Foreskin keratinocyte (primary cell): ENCODE results near the genes RNF123, IP6K1, MON1A, RBM5, TUSC2 and MANF.

GRCh38 chr3:49689050-49690224, at the start of gene RNF123:
Gene RNF123, plus strand, starts transcription at chr3:49689557.
- RAMPAGE, total RNA = start-site peak on the plus strand at chr3:49689510-49689593, 40 and 67 reads in 2 replicates

- RAMPAGE, total RNA = start-site peak on the minus strand at chr3:49786503-49786554, 72 and 81 reads in 2 replicates
These were observed at the start of gene IP6K1 for GRCh38 chr3:49785755-49786618. Gene IP6K1, minus strand, starts transcription at chr3:49786542.

GRCh38 chr3:49802623-49802777, 561 bp upstream of the INKA1 start:
- RAMPAGE, total RNA = no peak

- RAMPAGE, total RNA = no peak
These were observed 4.4 kb downstream of the INKA1 start for GRCh38 chr3:49807257-49808150.

- RAMPAGE, total RNA = no peak
These were observed at the start of gene MON1A for GRCh38 chr3:49929210-49930413. Gene MON1A, minus strand, starts transcription at chr3:49929811.

DNA sequence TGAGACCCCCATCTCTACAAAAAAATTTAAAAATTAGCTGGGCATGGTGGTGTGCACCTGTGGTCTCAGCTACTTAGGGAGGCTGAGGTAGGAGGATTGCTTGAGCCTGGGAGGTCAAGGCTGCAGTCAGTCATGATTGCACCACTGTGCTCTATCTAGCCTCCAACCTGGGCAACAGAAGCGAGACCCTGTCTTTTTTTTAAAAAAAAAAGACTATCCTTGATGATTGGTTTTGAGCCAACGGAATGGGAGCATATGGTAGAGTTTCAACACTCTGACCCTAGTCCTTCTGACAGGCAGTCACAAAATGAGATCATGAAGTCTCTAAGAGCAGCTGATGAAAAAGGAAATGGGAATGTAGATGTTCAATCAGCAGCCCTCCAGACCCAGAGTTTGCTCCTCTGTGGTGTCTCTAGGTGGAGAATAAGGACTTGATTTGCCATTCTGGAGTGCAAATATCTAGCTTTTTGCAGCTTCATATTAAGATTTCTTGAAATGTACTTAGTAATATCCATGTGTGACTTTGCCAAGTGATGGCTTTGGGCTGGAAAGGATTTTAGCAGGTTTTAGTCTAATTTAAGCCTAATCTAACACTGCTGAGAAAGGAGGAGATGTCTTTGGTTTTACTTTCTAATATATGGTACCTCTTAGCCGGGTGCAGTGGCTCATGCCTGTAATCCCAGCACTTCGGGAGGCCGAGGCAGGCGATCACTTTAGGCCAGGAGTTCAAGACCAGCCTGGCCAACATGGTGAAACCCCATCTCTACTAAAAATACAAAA, 46.0 kb upstream of the RBM5 start:
- RAMPAGE, total RNA = no peak

DNA sequence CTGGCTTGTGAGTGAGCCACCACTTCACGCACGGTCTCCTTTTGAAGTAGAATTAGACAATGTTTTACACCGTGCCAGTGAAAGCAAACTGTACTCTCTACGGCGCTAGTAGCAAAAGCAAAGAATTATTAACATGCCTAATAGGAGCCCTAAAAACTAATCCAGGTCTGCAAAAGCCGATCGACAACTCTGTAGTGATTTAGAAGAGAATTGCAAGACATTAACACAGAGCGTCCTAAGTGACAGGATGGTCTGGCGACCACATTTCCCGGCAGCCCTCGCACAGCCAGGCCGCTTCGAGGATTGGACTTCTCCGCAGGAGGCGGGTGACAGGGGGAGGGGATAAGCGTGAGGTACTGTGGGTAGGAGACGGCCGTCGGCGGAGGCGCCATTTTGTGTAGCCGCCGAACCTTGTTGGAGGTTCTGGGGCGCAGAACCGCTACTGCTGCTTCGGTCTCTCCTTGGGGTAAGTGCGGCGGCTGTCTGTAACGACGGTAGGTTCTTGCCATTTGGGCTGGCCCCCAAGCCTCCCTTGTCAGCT, at the start of gene RBM5:
TSS of gene RBM5 (plus strand) at position 356 of the 541 bp plus-strand sequence.
- RAMPAGE, total RNA = start-site peak on the plus strand centred at position 370 of the sequence, 25 bp wide, 630 and 537 reads in 2 replicates

DNA sequence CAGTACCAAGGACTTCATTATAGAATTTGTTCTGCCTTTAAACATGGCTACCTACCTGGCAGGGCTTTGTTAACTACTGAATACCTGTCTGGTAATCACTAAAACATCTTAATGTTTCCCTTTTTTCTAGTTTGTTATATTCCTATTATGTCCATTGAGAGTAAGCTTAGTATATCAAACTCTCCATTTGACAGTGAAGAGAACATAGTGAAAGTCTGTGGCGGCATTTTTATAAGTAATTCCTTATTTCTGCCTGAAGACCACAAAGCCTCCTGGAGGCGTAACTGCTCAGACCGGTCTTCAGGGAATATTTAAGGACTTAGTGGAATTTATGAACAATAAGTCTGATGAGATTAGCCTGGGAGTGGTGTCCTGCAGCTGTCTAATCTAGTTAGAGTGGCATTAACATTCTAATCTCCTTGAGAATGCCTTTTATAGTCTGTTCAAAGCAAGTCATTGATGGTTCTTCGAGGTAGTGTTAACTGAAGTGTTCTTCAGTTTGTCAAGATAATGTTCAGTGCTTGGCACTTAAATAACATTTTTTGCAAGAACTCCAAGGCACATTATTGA, 12.1 kb downstream of the RBM5 start:
- RAMPAGE, total RNA = no peak

DNA sequence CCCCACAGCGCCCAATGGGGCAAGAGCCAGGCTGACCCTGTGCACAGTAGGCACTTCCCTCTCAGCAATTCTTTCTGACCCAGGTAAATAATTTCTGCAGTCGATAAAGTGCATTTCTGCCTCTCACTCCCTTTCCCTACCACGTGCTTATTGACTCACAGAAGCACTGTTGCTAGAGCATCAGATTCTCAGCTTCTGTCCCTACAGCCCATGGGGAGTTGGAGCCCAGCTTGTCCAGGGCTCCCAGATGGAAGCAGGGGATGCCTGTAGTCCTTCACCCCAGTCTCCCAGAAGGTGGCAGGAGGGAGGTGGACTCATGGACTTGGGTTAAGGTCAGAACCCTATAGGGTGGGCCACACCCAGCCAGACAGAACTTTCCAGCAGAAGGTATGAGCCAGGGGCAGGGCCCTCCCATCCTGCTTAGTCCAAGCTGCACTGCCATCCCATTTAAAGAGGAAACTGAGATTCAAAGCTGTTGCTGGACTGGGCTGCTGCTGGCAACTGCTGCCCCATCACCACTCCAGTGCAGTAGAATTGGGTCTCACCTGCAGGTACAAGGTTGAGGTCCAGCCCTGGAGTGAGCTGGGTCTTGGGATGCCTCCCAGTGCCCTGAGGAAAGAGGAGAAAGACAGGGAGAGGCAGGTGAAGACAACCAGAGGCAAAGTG, 33.0 kb upstream of the SEMA3F start:
- RAMPAGE, total RNA = no peak

GRCh38 chr3:50195318-50196257, 4.2 kb downstream of the GNAT1 start:
- RAMPAGE, total RNA = no peak

GRCh38 chr3:50201561-50202362, 3.3 kb upstream of the SLC38A3 start:
- RAMPAGE, total RNA = no peak

DNA sequence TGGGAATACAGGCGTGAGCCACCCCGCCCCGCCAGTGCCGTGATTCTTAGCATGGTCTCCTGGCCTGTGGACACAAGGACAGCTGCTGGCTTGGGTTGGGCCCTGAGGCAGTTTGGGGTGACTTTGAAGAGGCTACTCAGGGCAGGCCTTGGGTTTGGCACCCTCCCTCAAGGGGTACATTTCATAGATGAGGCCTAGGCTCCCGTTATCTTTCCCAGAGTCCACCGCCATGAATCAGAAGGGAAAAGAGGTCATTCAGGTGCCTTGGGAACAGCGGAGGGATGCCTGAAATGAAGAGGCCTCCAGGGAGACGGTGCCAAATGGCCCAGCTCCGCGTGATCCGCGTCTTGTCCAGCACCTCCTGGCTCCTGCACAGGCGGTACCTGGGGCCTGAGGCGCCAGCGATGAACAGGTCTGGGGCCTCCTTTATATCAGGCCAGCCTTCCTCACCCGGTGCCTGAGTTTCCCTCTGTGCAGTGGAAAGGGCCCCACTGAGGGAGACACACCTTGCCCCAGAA, 9.3 kb downstream of the GNAI2 start:
- RAMPAGE, total RNA = no peak

GRCh38 chr3:50262767-50264058, 5.7 kb upstream of the SEMA3B start:
- RAMPAGE, total RNA = no peak

GRCh38 chr3:50287214-50287627, 5.0 kb downstream of the IFRD2 start:
- RAMPAGE, total RNA = no peak

- RAMPAGE, total RNA = no peak
These were observed at the start of gene TUSC2 for GRCh38 chr3:50327869-50328935. Gene TUSC2, minus strand, starts transcription at chr3:50328223.

DNA sequence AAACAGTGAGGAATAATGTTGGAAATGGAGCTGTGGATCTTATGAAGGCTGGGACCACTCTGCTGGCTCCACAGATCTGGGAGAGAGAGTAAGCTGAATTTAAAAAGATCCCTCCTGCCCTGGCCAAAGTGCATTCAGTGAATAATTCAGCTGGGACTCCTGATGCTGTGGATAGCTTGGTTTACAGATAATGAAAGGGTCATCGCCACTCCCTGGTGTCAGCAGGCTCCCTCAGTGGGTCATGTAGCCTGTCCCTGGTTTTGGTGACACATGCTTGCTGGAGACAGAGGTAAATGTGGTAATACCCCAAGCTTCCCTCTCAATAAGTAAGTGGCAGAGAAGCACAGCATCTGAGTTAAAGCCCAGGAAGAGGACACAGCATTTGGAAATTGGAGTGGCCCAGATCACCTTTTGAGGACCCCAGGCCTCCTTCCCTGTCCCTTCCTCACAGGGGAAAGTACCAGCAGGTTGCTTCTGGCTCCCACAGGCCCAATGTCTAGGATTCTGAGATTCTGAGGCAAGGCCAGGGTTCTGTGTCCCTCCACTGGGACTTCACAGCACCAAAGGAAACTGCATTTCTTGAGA, 1.8 kb downstream of the TMEM115 start:
- RAMPAGE, total RNA = no peak

- RAMPAGE, total RNA = no peak
These were observed 19.1 kb downstream of the CISH start for GRCh38 chr3:50592011-50593311.

DNA sequence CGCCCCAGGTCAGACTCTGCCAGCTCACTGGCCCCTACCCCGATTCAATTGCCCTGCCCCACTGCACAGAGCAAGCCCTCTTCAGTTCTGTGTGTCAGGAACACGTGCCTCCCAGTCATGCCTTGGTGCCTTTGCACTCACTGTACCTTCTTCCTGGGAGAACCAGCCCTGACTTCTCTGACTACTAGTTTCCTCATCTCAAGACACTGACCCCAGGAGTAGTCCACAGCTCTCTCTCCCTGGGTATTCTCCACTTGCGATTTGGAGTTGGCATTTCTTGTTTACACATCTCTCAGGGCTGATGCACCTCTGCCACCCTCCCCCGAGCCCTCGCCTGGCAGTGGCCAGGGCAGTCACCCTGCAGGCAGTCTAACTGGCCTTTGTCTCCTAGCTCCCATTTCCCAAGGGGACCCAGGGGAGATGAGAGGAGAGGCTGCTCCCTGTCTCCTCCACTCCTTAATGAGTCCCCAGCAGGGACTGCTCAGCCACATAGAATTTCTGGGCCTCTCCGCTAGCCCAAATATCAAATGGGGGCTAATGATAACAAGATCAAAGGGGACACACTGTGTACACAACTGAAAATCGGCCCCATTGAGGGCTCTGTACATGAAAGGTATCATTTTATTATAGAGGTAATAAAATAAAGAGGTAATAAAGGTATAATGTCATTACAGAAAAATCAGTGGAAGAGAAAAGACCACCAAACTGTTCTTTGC, 5.5 kb downstream of the CISH start:
- RAMPAGE, total RNA = no peak

- RAMPAGE, total RNA = no peak
These were observed 425 bp downstream of the CISH start for GRCh38 chr3:50611237-50611461.

GRCh38 chr3:51385188-51385682, at the start of gene MANF:
Gene MANF, plus strand, starts transcription at chr3:51385291.
- RAMPAGE, total RNA = start-site peak on the plus strand at chr3:51385311-51385338, 155 and 115 reads in 2 replicates